HTERT-HM (cell line): ENCODE results near the genes ATXN7L3 and ITGA2B.

GRCh38 chr17:44085923-44086769, 15.6 kb downstream of the G6PC3 start:
- RRBS, result no CpG with 5 or more reads among the region's 14 CpGs

GRCh38 chr17:44108633-44109508, 14.6 kb downstream of the HDAC5 start:
- RRBS, result no CpG with 5 or more reads among the region's 17 CpGs

DNA sequence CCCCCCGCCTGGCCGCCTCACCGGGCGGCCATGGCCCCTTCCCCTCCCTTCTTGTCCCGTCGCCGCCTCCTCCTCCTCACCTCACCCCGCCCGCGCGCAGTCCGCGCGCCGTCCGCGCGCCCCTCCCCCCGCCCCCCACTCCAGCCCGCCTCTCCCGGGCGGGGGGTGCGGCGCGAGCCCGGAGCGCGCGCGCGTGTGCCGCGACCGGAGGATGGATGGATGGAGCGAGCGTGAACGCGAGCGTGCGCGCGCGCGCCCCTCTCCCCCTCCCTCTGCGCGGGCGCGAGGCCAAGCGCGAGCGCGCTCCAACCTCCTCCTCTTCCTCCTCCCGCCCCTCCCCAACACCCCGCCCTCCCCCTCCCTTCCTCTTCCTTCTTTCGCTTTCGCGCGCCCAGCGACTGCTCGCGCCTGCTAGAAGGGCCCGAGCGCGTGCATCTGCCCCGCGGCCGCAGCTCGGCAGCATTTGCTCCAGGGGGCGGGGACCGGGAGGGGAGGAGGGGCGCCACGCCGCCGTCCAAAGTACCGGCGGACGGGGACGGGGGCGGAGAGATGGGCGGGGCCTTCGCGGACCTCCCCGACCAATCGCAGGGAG, at the start of gene ATXN7L3:
Gene ATXN7L3 (minus strand): TSS at position 236 of the 592 bp plus-strand sequence.
- RRBS, result 2% methylated on average over 16 of the region's 84 CpGs

DNA sequence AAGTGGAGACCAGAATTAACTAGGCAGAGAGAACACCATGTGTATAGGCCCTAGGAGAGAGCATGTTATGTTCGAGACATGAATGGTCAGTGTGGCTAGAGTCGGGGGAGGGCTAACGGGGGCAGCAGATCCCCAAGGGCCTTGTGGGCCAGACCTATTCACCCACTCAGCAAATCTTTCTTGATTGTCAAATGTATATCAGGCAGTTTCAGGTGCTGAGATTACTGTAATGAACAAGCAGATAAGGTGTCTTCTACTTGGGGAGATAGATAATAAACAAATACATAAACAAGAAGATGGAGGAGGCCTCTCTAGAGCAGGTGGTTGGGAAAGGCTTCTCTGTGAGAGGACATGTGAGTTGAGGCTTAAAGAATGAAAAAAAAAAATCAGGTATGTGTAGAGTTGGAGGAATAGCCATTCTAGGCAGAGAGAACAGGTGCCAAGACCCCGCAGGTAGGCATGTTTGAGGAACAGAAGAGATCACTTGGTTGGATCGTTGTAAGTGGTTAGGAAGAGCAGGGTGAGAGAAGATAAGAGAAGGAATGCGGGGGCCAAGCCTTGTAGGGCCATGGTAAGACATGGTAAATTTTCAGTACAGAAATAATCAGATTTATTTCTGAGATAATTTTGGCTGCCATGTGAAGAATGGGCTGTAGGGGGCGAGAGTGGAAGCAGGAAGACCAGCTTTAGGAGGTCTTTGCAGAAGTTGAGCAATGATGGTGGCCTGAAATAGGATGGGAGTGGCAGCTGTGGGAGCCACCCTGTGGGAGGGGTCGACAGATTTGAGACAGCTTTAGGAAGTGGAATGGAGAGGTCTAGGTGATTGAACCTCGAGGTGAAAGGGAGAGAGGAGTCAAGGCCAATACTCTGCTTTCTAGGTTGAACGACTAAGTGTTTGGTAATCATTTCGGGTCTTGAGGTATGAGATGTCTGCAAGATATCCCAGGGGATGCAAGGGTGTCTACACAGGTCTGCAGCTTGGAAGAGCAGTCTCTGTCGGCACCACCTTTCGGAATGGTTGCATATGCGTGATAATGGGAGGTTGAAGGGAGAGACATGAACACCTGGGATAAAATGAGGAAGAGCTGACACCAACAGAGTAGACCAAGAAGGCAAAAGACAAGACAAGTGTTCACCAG, 3.9 kb upstream of the ATXN7L3 start:
- RRBS, result no CpG with 5 or more reads among the region's 14 CpGs

GRCh38 chr17:44204327-44204932, 4.7 kb upstream of the ATXN7L3 start:
- RRBS, result no CpG with 5 or more reads among the region's 5 CpGs

GRCh38 chr17:44250846-44251383, 17.0 kb downstream of the SLC4A1 start:
- RRBS, result no CpG with 5 or more reads among the region's 20 CpGs

GRCh38 chr17:44348598-44349168, 3.6 kb downstream of the GRN start:
- RRBS, result no CpG with 5 or more reads among the region's 10 CpGs

DNA sequence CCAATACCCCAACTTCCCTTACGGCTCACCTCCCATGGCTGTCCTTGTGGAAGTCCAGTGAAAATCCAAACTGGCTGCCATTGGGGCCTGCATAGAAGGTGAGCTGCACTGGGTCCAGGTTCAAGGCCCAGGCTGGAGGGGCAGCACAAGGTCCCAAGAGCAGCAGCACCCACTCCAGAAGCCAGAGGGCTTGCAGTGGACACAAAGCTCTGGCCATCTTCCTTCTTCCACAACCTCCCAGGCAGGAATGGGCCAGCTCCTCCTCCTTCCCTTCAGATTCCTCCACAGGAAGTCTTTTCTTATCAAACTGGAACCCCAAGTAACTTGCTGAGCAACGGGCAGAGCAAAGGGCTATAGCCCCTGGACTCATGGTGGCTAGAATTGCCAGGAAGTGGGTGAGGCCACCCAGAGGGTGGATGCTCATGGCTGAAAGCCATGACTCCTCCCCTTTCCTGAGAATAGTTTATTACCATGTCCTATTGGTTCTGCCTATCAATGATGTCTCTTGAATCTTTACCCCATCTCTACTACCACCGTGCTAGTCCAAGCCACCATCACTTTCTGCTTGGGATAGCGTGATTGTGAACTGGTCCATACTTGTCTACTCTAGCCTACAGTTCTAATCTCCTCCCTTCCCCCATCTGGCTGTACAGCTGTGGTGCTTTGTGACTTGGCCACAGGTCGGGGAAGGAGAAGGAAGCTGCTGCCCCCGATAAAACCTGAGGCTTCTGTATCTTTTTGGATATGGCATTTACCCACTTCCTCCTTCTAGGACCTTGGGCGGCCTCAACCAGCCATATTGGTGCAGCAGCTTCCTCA, at the start of gene ITGA2B:
Gene ITGA2B (minus strand): TSS at position 393 of the 819 bp plus-strand sequence.
- RRBS, result no CpG with 5 or more reads among the region's 7 CpGs

- RRBS, result no CpG with 5 or more reads among the region's 5 CpGs
Measured at GRCh38 chr17:44390241-44390578, 761 bp upstream of the ITGA2B start.

- RRBS, result no CpG with 5 or more reads among the region's 1 CpG
Measured at GRCh38 chr17:44417614-44418231, 28.3 kb upstream of the ITGA2B start.

DNA sequence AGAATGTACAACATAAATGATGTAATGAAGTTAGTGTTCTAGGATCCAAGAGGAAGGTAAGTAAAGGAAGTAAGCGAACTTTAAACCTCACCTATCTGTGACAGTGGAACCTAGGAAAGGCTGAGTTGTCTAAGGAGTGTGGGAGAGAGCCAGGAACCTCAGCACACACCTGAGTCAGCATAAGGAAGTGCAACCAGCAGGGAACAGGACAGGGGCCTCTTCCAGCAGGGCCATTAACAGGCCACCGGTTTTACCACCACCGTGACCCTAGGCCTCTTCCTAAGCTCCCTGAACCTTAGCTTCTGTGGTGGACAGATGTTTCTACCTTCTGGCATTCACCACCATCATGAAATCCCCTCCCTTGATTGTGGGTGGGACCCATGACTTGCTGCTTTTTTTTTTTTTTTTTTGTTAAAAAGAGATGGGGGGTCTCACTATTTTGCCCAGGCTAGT, 26.7 kb upstream of the GPATCH8 start:
- RRBS, result no CpG with 5 or more reads among the region's 3 CpGs

DNA sequence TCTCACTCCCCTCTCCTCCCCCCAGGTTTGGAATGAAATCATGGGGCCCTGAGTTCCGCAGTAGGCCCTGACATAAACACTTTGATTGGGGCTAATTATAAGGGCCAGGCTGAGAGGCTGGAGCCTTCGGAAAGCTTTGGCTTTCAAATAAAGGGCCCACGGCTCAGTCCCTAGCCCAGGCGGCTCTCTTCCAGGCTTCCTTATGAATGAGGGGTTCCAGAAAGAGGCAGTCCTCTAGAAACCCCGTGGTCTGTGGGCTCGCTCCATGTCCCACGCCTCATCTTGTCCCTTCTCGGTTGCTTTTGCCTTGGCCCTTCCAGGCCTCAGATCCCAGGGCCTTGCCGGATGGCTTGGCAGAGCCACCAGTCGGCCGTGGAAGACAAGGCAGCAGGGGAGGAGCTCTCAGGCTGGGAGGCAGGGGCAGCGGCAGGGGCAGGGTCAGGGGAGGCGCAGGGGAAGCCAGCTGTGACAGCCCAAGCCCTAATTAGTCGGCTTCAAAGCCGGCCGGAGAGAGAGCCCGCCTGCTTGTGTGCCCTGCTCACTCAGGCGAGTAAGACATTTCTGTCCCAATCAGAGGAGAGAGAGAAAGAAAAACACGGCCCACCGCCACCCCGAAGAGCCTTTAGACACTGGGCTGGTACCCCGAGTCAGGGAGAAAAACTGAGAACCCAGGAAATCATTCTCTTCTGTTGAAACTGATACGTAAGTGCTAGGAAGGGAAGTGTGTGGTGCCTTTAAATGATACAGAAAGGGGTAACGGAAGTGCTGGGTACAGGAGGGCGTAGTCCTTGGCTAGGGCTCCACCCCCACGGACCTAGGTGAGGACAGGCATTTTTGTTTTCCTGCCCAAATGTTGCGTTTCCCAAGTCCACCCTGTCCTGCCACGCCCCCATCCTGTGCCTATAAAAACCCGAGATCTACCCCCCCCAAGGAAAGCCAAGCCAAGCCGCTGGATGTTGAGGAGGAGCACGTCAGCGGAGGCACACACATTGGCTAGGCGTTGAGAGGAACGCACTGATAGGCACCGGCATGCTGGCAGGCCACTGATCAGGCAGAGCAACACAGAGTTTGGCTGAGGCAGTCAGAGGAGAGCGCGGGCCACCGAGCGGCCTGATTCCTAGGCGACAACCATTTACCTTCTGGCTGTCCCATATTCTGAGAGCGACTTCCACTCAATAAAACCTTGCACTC, 27.8 kb upstream of the MEIOC start:
- RRBS, result no CpG with 5 or more reads among the region's 41 CpGs

- RRBS, result no CpG with 5 or more reads among the region's 4 CpGs
Measured at GRCh38 chr17:44830952-44831376, 877 bp upstream of the GJC1 start.

DNA sequence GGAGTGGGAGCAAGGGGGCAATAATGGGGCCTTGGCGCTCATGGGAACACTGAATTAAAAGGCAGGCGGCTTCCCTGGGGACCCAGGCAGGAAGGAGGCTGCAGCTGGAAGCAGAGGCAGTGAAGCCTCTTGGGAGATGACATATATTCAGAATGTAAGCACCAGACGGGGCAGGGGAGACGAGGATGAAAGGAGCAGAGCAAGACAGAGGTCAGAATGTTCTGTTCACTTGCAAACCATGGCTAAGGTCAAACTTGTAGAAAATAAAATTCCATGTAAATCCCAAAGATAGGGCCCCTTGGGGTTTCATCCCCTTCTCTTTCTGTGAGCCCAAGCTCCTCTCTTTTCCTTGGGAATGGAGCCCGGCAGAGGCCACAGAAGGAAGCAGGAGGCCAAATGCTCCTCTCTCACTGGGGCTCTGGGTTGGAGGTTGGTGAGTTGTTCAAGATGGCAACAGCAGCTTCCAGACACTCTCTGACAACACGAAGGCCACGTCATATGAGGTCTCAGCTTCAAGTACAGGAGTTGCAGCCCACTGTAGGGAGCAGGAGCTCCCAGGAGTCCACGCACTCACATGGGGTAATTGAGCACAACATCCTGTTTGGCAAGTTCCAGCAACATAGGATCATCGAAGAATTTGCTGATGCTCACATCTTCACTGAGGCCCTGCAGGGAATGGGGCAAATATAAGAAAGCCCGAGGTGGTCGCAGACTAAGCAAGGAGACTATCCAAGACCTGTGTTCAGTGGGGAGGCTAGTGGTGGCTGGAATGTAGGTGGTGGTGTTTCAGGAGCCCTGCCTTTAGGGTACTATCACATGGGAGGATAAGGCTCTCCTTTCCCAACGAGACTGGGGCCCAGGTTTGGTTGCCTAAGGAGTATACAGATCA, 3.3 kb downstream of the HIGD1B start:
- RRBS, result no CpG with 5 or more reads among the region's 12 CpGs

DNA sequence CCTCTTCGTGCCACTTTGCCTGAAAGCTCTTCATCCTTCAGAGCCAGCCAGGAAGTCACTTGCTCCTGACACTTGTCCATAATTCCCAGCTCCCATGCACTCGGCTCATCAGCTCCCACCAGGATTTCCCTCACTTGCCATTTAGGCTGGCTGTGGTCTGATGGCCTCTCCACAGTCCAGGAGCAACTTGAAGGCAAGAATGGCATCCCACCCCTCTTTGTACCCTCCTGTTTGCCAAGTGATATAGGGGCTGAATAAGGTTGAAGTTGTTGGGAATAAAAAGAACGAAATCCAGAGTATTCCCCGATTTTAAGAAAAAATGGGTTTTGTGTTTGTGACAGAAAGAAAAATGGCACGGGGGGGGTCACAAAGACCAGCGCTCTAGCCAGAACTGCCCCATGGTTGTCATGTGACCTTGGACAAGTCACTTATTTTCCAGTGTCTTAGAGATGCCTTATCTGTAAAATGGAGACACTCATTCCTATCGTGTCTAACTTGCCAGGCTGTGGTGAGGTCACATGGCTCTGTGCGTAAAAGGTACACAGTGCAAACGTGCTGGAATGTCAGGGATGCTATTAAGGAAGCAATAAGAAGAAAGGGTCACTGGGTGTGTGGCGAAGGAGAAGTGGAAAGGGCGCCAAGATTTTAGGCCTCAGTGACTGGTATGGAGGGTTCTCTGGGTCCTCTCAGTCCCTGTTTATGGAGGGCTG, 1.7 kb upstream of the HEXIM1 start:
- RRBS, result no CpG with 5 or more reads among the region's 11 CpGs

DNA sequence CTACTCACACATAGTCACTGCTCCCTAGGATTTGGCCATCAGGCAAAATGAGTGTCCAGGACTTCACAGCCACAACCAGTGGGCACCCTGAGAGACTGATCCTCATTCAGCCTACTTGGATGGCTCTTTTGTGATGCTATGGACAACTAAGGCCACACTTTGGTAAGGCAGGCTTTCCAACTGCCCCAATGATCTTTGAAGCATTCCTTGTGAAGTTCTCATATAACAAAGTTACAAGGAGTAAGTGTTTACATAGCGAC, 3.6 kb upstream of the HEXIM2 start:
- RRBS, result no CpG with 5 or more reads among the region's 1 CpG

DNA sequence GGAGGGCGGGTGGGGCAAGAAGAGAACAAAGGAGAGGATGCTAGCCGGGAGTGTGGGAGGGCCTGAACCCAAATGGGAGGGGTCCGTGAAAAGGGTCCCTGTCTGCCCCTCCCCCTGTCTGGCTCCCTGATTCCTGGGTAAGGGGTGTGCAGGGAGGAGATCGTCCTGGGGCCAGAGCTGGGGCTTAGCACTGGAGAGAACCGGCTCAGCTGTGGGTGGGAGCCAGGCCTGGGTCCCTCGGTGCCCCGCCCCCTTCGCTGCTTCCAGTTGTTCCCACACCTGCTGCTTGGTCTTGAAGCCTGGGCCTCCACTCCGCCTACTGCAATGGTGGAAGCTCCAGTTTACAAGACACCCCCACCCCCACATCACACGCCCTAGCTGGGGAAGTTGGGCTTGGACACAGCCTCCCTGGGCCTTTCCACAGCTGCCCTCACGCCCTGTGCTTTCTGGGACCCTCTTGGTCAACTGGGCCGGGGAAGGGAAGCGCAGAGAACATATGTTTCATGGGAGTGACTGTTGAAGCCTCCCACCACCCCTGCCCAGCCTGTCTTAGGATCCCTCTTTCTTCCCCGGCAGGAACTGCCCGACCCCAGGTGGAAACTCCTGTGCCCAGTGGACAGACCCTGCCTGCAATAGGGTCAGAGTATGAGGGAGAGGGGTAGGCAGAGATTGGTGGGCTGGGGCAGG, 10.3 kb downstream of the HEXIM2 start:
- RRBS, result 53% methylated on average over 3 of the region's 15 CpGs

- RRBS, result 14% methylated on average over 44 of the region's 49 CpGs
Measured at GRCh38 chr17:45222115-45222609, 477 bp downstream of the FMNL1 start.

DNA sequence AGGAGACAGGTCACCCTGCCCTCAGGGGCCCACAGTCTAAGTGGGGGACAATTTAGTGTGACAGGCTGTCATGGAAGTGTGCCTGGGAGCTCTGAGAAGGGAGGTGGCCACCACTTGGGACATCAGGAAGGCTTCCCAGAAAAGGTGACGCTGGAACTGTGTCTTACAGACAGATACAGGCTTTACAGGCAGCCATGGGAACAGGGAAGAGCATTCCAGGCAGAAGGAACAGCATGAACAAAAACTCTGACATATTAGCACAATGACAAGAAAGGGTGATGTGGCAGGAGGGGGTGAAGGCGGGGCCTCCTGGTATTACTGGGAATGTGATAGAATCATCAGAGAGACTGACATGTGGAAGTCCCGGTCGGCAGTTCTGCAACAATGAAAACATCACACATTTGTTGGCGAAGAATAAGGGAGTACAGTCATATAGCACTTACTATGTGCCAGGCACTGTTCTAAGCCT, 13.5 kb downstream of the FMNL1 start:
- RRBS, result no CpG with 5 or more reads among the region's 5 CpGs